Hematopoietic multipotent progenitor cell (in vitro differentiated cells): ENCODE results near the gene CHD9NB.

DNA sequence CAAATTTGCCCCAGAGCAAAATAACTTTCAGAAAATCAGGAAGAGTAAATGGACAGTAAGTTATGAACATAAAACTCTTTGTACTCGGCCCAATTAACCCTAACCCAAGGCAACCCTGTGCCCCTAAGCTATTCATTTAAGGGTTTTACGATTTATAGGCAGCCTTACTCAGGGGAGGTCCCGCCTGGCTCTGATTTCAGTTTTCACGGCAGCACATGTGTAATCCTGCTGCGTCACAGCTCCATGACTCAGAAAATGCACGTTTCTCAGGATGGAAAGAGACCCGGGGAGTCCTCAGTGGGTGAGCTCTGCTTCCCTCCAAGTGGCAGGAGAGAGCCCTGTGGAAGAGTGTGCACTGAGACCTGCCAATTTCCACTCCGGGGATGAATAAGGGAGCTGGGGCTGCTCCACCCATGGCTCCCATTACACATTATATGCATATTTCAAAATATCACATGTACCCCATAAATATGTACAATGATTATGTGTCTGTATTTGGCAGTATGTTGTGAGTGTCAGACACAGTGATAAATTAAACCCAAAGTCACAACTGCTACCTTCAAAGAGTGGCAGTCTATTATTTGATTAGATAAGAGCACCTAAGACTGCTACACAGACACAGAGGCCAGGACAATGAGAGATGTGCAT is 406.0 kb upstream of the SALL1 start:
- CAGE, long polyA plus RNA: no peak

DNA sequence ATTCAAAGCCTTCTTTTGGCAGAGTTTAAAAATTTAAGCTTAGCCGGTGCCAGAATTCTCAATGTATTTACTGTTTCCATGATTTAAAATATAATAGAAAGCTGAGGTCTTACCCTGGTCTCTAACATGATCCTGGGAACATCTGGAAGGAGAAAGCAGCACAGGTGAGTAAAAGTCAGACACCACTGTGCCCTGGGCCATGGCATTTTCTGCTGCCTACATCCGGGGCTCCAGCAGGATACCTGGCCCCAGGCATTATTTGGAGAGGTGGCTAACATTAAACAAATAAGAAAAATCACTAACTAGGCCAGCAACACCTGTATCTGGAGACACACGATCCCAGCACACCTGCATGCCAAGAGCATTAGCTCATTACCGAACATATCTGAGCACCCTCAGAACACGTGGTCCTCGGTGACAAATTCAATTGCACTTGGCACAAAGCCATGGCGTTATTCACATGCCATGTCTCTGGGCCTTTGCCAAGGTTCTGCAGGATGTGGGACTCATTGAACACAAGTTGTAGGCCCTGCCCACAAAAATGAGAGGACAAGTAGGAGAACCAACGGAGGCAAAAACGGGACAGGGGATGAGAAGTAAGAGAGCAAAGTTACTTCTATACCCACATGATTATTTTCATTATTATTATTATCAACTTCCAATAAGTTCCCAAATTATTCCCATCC is 552.4 kb downstream of the TOX3 start:
- CAGE, long polyA plus RNA: no peak

DNA sequence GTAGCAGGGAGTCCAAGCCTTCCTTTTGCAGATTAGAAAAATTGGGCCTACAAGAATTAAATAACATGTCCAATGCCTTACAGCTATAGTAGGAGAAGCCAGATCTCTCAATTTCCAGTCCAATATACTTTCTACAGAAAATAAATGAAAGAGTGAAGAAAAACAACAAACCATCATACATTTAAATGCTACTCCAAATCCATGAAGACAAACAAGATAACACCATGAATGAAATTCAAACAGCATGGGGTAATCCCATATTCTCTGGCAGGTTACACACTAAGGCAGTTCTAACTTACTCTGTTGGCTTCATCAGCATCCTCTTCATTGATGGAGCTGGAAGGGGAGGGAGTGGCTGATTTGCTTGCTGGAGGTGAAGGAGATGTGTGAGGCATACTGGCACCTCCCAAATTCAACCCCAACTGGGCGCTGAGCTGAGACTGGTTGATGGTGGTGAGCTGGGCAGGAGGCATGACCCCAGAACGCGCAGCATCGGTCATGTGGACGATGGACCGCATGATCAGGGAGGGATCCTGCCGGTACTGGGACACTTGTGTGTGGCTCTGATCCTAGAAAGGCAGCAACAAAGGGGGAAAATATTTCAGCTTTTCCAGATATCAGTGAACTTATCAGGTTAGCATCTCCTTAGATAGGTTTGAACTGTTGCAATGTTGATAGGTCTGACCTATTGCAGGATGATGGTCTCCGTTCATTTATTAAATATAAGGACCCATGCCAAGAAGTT is 96.8 kb downstream of the TOX3 start:
- CAGE, long polyA plus RNA: no peak

- CAGE, long polyA plus RNA: no peak
Measured at GRCh38 chr16:53042078-53043167, 10.3 kb downstream of the CHD9NB start.

GRCh38 chr16:53052395-53053467 is at the start of gene CHD9NB:
Gene CHD9NB (minus strand): TSS chr16:53052897.
- CAGE, long polyA plus RNA: no peak

DNA sequence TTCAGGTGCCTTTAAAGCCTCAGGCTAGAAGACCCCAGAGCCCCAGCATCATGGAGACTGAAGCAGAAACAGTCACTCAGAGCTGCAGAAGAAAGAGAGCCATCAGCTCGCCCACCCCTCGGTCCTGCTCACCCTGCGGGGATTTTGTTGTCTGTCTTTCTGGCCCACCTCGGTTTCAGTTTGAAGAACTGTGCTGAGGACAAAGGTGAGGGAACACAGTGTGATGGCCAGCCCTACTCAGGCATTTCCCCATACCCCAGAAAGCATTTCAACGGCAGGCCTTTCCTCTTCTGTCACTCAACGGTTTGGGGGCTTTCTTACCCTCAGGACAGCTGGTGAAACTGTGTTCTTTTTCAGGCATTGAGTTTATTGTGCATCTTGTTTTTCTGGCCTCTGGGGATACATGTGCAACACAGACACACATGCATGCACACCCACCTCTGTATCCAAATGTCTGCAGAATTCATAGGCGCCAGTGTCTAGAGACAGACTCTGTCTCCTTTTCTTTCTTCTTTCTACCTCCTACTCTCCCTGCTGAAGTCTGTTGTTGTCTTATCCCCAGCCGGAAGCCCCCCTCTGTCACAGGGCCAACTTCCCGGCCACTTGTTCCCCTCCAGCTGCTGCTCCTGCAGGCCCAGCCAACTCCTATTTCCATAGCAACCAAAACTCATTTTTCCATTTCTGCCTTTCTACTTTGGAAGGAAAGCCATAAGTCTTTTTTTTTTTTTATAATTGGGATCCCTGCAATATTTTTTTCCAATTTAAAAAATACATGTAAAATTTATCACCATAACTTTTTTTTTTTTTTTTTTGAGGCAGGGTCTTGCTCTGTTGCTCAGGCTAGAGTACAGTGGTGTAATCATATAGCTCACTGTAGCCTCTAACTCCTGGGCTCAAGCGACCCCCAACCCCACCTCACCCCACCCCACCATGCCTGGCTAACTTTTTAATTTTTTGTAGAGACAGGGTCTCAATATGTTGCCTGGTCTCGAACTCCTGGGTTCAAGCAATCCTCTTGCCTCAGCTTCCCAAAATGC is 17.1 kb downstream of the CHD9 start:
- CAGE, long polyA plus RNA: no peak

DNA sequence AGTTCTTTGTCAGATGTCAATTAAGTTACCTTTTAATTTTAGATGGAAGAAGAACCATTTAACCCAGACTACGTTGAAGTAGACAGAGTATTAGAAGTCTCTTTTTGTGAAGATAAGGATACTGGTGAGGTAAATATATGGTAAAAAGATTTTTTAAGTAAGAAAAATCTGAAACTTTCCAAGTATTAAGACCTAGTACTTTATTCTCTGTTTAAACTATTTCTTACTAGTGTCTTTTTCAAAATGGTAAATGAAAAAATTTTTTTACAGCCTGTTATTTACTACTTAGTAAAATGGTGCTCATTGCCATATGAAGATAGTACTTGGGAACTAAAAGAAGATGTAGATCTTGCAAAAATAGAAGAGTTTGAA is 176.6 kb downstream of the CHD9 start:
- CAGE, long polyA plus RNA: no peak

DNA sequence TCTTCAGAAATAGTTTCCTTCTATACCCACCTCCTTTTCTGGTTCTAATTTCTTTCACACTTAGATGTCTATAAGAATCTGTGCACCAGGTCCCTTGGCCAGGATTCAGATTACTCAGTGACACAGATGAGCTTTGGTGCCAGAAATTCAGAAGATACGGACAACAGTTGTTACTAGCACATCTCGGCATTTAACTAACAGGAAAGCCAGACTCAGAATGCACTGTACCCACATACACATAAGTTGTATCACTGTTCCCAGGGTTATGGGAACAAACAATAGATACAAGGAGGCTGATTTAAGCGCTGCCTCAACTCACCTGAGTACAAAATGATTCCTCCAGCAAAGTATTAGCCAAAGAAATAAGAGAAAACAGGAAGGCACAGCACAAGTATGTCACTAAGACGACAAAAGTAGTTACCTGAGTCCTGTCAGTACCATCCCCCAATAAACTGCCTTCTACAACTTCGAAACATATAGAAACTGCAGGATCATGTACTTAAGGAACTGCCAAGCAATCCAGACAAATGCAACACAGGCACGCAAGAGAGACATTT is 2.1 kb downstream of the AKTIP start:
- CAGE, long polyA plus RNA: no peak

- CAGE, long polyA plus RNA: no peak
Measured at GRCh38 chr16:53503403-53503913, 449 bp upstream of the AKTIP start.

GRCh38 chr16:53519361-53519692 is 16.3 kb upstream of the AKTIP start:
- CAGE, long polyA plus RNA: no peak

DNA sequence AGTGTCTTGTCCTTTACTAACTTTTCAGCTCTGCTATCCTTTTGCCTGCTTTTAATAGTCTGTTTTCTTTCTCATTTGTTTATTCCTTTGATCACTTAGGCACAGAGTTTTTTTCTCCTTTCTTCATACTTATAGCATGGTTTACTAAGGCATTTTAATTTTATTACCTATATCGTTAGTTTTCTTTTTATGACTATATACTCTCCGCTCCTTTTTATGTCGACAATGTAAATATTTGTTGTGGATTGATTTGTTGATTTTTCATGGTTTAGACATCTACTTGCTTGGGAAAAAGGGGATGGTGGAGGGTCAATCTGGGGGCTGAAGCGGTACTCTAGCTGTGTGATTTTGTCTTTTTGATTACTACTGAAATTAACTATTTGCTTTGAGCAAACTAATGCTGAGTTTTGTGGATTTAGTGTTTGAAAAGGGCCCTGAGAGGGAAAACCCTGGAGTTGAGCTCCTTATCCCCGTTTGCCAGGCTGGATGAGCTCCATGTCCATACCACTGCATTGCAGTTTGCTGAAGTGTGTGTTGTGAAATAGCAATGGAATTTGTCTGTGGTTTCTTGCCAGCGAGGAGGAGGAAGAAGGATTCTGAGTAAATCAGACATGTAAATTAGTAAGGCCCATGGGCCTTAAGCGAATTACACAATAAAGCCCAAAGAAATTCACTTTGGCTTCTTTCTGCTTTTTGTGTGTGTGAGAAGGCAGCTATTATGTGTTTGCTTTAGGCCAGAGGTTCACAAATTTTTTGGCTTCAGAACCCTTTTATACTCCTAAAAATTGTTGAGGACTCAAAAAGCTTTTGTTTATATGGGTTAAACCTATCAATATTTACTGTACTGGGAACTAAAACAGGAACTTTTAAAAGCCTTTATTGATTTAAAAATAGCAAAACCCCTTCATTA is 72.0 kb downstream of the FTO start:
- CAGE, long polyA plus RNA: no peak

DNA sequence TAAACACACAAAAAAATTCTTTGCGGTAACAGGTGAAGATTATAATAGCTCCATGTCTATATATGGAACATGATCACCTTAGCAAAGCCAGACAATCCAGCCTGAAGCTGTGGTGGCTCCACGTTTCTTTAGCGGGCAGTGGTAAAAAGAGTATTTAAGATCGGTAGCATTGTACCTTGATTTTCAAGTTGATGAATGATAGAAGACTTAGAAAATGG is 182.8 kb downstream of the FTO start:
- CAGE, long polyA plus RNA: no peak

GRCh38 chr16:53973178-53973830 is 269.3 kb downstream of the FTO start:
- CAGE, long polyA plus RNA: no peak

DNA sequence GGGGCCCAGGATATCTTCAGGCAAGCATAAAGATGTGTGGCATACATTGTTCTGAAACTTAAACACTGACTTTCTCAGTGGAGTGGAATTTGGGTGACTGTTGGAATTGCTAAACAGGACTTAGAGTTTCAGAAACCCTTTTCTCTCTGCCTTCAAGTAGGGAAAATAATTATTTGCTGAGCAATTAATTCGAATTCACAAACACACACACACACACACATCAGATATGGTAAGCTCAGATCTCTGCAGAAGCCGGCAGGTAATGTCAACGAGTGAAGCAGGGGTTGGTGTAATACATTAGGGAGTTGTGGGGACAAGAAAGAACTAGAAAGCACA is 279.4 kb downstream of the FTO start:
- CAGE, long polyA plus RNA: no peak

- CAGE, long polyA plus RNA: no peak
Measured at GRCh38 chr16:53991663-53992149, 287.8 kb downstream of the FTO start.

- CAGE, long polyA plus RNA: no peak
Measured at GRCh38 chr16:54291175-54291607, 4.6 kb upstream of the IRX3 start.

DNA sequence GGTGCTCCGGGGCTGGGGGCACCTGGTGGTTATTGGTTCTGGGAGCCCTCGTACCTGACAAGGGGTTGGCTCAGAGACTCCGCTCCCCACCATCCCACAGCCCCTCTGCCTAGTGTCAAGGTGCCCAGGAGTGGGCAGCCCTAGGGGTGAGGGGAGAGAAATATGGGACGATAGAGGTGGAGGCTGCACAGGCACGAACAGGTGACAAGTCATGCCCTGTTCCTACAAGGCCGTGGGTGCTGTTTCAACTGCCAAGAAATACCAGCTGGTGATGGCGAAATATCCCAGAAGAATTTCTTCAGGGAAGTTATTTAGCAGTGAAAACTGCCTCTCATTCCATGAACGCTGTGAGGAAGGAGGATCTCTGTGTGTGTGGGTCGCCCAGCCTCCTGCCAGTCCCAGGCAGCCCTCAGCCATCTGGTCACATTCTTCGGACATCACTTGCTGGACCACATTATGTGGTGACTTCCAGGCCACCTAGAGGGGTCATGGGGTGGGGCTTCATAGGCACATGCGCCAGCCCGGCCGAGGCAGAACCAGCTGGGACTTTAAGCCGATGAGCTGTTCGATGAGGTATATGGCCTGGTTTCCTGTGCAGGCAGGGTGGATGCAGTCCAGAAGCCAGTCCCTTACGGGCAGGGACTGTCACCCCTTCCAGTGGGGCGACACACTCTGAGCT is 55.7 kb upstream of the IRX3 start:
- CAGE, long polyA plus RNA: no peak

DNA sequence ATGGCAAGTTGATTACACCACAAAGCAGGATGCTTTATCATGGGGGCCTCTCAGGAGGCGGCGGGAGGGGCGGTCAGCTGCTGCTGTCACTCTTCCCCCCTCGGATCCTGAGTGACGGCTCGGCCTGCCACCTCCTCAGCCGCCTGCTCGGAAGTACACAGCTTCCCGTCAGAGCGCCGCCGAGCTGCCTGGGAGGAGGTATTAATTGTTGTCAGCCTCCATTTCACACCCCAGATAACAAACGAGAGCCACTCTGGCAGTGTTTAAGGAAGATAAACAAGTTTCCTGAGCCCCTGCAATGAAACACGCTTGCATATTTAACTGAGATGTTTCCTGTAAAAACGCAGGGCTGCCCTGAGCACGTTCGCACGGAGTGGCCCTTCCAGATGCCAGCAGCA is 84.1 kb upstream of the IRX3 start:
- CAGE, long polyA plus RNA: no peak

DNA sequence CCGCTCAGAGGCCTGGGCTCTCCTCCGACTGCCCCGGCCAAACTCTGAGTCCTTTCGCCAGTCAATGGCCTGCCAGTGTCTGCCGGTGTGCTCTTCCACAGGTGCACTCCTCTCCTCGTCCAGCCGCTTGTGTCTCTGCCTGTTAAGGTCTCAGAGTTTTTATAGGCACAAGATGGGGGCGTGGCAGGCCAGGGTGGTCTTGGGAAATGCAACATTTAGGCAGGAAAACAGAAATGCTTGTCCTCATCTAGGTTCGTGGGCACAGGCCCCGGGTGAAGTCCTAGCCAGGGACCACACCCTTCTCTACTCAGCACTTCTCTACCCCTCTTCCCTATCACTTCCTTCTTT is 170.4 kb upstream of the IRX3 start:
- CAGE, long polyA plus RNA: no peak

DNA sequence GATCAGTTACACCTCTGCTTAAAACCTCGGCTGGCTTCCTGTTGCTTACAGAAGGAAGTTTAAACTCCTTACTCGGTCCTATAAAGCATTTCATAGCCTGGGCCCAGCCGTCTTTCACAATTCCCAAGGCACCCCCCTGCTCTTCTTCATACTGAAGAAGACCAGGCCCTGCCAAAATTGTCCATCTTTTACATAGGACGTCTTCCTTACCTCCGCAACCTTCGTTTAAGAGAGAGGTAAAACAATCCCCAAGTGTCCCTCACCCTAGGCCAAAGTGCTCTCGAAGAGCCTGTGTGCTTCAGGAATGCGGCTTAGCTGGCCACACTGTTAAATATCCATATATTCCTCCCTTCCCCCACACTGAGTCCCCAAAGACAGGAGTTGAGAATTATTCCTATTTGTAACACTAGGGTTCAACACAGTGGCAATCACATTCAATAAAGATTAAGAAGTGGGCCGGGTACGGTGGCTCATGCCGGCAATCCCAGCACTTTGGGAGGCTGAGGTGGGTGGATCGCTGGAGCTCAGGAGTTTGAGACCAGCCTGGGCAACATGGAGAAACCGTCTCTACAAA is 112.5 kb upstream of the IRX5 start:
- CAGE, long polyA plus RNA: no peak